Measurements from ENCODE around the genes PLAAT1 and HES1.

- PRO-cap, result no peak
Observed at GRCh38 chr3:193240896-193241687, at the start of gene PLAAT1. Gene PLAAT1, plus strand, starts transcription at chr3:193241222.

DNA sequence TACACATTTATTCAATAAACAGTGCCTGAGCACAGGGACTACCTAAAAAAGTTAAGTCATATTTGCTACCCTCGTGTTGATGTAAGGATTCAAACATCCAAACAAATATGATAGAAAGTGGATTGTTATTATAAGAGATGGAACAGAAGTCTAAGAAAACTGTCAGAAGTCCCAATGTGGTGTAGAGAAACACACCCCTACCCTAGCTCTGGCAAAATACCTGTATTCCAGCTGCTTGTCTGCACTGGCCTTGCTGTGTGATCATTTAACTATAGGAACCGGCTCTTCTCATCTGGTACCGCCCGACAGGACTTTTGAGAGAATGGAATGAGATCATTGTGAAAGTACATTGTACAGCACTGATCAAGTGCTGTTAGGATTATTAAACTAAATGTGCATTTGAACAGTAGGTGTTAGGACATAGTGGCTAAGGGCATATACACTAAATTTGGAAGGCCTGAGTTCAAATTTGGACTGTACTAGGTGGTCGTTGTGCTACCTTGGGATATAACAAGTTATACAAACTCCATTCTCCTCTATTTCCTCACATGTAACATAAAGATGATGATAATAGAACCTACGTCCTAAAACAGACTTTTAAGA lies 1.0 kb upstream of the ATP13A4 start:
- PRO-cap, result no peak

GRCh38 chr3:193589982-193590555 lies 2.9 kb upstream of the OPA1 start:
- PRO-cap, result no peak

DNA sequence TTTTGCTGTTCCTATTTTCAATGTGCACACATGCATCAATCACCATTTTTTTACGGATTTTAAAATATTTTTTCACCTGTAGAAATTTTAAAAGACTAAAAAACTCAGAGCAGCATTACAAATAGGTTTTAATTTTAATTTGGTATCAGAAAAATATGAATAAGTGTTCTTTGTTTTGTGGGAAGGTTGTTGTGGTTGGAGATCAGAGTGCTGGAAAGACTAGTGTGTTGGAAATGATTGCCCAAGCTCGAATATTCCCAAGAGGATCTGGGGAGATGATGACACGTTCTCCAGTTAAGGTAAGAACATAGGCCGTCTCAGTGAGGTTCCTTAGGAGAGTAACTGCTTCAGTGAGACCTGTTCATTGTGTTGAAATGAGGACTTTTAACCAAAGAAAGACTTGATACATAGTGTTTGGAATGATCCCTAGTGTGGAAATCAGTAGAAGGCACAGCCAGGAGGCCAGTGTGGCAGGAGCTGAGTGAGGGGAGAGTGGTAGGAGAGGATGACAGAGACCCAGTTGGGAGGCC lies 44.8 kb downstream of the OPA1 start:
- PRO-cap, result no peak

DNA sequence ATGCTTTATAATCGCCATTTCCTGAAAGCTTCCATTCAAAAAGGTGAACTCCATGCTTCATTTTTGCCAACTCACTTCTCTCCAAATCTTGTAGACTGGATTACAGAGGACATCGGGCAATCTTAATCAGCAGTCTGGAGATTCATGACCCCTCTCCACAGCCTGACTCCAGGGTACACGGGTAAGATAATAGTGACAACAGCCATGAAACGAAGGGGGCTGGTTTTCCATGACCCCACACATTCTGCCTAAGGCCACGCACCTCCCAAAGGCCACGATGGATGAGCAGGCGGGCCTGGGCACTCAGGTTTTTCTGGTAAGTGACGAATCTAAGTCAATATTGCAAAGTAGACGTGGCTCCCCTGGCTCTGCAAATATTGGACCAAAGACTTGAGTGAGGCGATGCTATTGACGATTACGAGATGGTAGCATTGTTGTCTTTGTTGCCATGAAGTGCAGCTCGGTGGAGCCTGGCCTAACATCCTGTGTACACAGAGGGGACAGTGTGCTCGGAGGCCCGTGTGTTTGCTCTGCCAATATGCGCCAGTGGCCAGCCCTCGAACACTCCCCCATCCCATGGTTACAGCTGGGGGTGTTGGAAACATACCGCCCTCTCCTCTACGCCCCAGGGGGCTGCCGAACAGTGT lies 119.0 kb downstream of the OPA1 start:
- PRO-cap, result no peak

- PRO-cap, result no peak
Observed at GRCh38 chr3:193782062-193782849, 189.2 kb downstream of the OPA1 start.

DNA sequence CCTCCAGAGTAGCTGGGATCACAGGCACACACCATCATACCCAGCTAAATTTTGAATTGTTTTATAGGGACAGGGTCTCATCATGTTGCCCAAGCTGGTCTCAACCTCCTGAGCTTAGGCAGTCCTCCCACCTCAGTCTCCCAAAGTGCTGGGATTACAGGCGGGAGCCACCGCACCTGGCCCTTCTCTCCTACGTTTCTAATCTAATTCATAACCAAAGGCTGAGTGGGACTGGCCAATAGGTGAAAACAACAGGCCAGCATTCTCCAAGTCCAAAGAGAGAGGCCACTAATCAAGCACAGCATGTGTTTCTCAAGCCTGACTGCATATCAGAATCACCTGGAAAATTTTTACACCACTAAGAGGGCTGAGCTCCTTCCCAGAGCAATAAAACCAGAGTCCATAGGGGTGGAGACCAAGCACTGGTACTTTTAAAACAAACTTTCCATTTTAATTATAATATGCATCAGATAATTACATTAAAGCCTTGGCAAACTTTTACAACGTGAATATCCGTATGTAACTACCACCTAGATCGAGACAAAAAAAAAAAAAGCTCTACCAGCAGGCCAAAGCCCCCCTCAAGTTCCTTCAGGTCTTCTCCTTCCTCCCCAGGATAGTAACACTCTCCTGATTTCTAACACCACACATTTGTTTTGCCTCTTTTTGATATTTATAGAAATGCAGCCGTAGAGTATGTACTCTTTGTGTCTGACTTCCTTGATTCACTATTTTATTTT lies 254.4 kb downstream of the OPA1 start:
- PRO-cap, result no peak

DNA sequence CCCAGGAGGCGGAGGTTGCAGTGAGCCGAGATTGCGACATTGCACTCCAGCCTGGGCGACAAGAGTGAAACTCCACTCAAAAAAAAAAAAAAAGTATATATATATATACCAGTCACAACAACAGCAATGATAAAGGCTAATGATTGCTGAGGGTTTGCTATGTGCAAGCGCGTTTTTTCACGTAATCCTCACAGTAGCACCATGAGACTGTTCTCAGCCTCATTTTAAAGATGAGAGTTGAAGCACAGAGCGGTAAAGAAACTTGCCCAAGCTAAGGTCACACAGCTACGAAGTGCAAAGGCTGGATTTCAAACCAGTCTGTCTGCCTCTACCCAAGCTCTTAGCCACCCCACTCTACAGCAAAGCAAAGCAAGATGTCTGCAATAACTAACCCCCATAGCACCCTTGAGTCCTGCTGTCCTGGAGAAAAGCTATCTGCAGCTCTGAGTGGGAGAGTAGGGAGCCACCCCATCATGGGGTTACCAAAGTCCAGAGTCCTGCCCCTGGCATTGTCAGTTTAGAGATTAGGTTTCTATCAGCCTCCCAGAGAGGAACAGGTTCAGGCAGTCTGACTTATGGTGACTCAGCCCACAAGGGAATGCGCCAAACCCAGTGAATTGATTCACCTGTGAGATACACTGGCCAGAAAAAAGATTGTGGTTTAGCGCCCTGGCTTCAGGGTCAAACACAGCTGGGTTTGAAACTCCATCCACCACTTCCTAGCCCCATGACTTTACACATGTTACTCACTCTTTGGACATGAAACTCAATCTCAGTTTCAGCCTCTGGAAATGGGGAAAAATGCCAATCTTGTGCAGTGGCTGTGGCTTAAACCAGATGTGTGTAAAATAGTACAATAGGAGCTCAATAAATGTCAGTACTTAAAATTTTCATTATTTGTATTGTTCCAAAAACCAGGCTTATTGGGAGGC lies 263.8 kb upstream of the HES1 start:
- PRO-cap, result no peak

GRCh38 chr3:193895180-193895483 lies 240.8 kb upstream of the HES1 start:
- PRO-cap, result no peak

DNA sequence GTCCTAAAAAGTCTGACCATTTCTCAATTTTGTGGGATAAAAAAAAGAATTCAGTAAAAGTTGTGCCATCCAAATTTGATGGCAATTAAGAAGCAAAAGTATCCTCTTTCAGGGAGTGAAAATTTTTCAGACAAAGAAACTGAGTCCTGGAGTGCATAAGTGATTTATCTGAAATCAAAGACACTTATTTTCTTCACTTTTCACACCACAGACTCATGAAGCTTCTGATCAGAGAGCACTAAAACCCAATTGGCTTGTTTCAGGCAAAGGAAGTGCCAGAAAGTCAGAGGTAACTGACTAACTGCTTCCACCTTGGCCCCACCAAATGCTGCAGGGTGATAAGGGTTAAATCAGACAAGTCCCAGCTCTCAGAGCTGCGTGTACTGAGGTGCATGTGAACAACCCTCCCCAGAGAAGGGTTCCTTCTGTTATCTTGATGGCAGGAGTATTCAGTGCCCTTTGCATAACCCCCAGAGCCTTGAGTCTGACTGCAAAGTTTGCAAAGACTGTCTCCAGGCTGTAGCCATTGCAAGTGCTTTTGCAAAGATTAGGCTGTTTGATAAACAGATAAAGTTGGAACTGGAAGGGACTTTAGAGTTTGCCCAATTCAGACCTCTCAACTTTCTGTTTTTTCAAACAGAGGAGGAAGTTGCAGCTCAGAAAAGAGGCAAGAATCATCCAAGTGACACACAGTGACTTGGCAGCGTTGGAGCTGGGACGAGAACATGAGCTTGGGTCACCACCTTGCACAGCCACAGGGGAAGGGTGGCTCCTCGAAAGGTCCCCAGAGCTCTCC lies 225.1 kb upstream of the HES1 start:
- PRO-cap, result no peak

DNA sequence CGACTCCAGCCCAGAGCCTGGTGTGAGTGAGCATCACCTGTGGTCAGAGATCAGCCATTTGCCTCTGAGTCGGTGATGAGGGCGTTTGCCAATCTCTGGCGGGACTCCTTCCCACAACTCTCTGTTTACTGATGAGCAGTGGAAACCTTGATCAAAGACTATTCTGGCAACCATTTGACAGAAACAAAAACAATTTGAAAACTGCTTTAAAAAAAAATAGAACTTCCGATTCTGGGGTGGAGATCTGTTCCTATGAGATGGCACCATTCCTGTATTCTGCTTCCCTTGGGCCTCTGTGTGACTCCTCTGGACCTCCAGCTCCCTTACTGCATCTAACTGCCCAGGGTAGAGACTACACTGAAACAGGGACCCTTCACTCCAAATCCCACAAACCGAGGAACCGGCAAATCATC lies 63.7 kb upstream of the HES1 start:
- PRO-cap, result no peak

- PRO-cap, result no peak
Observed at GRCh38 chr3:194082489-194083368, 53.2 kb upstream of the HES1 start.

GRCh38 chr3:194133553-194134707 lies 2.0 kb upstream of the HES1 start:
- PRO-cap, result no peak

GRCh38 chr3:194135658-194136745 lies at the start of gene HES1:
Gene HES1, plus strand, starts transcription at chr3:194136148.
- PRO-cap, result unidirectional peak, plus-strand start at chr3:194136148

GRCh38 chr3:194136746-194137393 lies 922 bp downstream of the HES1 start:
- PRO-cap, result no peak

- PRO-cap, result no peak
Observed at GRCh38 chr3:194150132-194150704, 14.3 kb downstream of the HES1 start.

GRCh38 chr3:194158850-194159388 lies 23.0 kb downstream of the HES1 start:
- PRO-cap, result no peak

DNA sequence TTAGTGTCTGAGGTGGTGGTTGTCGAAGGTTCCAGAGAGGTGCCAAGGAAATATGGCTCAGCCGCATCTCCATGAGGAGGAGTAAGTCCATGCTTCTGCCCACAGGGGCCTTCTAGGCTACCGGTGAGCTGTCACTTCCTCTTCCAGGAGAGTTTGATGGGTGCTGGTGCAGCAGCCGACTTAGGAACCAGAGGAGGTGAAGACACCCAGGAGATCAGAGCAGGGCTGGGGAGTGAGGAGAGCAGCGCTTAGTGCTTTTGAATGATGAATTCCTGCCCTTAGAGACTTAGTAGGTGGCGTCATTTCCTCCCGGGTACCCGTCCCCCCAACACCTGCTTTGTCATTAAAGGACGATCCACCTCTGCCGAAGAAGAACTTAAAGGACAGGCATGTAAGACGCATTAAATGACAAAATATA lies 67.5 kb downstream of the HES1 start:
- PRO-cap, result no peak

- PRO-cap, result no peak
Observed at GRCh38 chr3:194274277-194274930, 76.7 kb downstream of the CPN2 start.

DNA sequence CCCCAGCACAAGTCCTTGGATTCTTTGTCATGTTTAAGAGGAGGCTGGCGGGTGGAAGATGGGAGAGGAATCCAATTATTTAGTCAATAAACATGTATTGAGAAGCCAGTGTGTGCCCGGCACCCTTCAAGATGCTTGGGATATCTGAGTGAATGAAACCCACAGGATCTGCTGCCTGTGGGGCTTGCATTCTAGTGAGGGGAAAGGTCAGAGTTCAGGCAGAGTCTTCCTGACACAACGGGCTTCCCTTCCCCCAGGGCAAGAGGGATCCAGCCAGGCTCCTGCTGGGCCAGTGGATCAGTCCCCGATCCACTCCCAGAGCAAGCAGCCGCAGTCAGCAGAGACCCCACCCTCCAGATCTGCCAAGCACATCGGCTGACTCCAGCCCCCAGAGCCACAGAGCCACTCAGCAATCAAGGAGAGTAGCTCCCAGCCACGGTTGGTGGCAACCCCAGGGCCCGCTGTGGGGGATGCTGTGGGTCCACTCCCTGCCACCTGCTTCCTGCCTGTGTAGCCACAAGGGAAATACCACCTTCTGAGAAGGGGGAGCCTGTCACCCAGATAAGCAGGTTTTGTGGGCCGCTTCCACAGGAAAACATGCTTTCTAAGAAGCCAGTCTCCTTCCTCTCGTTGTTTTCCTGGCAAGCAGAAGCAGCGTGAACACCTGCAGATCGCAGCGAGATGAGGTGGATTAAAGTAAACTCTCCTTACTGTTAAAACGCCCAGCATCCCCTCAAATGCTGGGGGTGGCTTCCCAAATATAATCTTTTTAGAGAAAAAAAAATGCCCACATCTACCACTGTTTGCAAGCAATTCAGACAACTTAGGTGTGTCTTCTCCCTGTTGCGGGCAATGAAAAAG lies 44.9 kb downstream of the CPN2 start:
- PRO-cap, result no peak